Neural progenitor cell (in vitro differentiated cells): ENCODE measurements around the genes KRBOX5 and ITFG1.

DNA sequence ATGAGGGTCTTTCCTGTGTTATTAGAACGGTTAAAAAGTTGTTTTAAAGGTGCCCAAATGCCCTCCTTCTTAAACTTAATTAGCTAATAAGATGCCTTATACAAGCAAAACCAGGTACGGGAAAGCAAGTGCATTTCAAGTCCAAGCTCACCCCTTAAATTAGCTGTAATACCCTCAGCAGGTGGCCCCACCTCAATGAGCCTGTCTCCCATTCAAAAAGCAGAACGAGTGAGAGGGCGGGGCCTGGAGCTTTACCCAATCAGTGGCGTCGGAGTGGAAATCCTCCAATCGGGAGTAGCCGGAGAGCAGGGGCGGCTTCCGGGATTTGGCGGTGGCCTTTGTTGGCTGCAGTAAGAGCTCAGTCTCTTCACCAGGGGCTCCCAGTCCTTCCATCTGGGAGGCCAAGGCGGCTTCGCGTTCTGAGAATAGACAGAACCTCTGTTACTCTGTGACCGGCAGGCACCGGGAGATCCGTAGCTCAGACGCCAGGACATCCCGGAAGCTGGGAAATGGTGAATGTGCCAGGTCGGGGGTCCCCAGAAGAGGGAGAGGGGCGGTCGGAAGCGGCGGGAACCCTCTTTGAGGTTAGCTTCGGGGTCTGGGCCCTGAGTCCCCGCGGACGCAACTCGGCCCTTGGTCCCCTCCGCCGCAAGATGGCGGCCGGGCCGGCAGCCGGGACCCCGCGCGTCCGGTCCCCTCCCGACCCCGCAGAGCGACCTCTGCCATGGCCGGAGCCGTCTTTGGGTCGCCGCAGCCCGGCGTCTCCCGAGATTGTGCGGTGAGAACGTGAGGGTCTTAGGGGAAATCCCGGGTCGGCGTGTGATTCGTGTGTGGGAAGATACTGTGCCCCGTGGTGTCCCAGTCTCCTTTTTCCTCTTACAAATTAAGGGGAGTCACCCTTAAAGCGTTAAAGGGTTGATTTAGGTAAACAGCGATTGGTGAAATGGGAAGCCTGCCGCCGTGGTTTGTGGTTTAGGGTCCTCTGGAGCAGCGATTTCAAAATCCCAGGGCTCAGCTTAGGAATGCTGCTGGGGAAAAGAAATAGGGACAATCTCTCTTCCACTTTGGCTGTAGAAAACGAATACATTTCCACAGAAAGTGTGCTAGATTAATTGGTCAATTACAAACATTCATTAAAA is at the start of gene KRBOX5:
KRBOX5 (plus strand) TSS at position 321 of the 1,139 bp plus-strand sequence.
- RAMPAGE, long total RNA, result no peak

- RAMPAGE, long total RNA, result no peak
Measured at GRCh38 chr16:31880334-31881117, 6.9 kb downstream of the ZNF267 start.

GRCh38 chr16:31952370-31952569 is 78.7 kb downstream of the ZNF267 start:
- RAMPAGE, long total RNA, result no peak

DNA sequence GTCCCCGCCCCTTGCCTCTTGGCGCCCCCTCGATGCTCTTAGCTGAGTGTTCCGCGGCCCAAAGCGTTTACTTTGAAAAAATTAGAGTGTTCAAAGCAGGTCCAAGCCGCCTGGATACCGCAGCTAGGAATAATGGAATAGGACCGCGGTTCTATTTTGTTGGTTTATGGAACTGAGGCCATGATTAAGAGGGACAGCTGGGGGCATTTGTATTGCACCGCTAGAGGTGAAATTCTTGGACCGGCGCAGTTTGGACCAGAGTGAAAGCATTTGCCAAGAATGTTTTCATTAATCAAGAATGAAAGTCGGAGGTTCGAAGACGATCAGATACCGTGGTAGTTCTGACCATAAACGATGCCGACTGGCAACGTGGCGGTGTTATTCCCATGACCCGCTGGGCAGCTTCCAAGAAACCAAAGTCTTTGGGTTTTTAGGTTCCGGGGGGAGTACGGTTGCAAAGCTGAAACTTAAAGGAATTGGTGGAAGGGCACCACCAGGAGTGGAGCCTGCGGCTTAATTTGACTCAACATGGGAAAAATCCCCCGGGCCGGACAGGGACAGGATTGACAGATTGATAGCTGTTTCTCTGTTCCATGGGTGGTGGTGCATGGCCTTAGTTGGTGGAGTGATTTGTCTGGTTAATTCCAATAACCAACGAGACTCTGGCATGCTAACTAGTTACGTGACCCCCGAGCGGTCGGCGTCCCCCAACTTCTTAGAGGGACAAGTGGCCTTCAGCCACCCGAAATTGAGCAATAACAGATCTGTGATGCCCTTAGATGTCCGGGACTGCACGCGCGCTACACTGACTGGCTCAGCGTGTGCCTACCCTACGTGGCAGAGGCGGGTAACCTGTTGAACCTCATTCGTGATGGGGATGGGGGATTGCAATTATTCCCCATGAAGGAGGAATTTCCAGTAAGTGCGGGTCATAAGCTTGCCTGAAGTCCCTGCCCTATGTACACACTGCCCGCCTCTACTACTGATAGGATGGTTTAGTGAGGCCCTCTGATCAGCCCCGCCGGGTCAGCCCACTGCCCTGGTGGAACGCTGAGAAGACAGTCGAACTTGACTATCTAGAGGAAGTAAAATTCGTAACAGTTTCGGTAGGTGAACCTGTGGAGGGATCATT is 701.7 kb downstream of the TP53TG3F start:
- RAMPAGE, long total RNA, result no peak

DNA sequence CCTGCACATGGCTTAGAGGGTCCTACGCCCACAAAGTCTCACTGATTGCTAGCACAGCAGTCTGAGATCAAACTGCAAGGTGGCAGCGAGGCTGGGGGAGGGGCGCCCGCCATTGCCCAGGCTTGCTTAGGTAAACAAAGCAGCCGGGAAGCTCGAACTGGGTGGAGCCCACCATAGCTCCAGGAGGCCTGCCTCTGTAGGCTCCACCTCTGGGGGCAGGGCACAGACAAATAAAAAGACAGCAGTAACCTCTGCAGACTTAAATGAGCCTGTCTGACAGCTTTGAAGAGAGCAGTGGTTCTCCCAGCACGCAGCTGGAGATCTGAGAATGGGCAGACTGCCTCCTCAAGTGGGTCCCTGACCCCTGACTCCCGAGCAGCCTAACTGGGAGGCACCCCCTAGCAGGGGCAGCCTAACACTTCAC is 2009.6 kb downstream of the TP53TG3F start:
- RAMPAGE, long total RNA, result no peak

GRCh38 chr16:46629184-46629725 is 8.1 kb upstream of the SHCBP1 start:
- RAMPAGE, long total RNA, result no peak

- RAMPAGE, long total RNA, result no peak
Measured at GRCh38 chr16:46688154-46688976, 613 bp downstream of the VPS35 start.

DNA sequence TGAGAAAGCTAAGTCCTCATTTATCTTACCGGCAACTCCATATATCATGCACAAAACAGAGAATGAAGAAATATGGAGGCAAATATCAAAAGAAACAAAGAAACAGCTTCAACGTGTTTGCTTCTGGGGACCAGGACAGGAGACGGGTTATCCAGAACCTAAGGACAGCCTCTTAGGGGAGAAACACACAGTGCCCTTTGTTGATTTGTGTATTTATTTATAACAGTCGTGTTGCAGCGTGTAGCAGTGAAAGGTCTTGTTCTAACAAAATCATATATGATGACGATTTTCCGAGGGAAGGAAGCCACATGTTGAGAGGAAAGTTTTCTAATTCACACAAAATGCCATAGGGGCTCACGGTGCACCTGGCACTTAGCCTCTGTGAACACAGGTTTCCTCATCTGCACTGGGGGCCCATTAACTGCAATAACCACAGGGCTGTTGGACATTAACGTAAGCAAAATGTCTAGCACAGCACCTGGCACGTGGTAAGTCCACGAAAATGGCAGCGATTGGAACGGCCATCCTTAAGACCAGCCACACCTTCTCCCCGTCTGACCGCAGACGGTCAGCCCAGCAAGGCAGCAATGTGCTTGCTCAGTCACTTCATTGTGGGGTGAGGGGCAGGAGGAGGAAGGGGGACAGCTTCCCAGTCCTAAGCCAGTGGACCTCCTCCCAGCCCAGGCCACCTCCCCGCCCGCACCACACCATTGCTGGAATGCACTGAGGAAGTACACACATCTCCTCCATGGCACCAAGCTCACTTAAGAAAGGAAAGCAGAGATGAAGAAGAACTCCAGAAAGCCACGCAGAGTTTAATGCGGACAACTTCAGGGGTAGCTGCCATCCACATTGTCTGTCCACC is 8.4 kb upstream of the MYLK3 start:
- RAMPAGE, long total RNA, result no peak

DNA sequence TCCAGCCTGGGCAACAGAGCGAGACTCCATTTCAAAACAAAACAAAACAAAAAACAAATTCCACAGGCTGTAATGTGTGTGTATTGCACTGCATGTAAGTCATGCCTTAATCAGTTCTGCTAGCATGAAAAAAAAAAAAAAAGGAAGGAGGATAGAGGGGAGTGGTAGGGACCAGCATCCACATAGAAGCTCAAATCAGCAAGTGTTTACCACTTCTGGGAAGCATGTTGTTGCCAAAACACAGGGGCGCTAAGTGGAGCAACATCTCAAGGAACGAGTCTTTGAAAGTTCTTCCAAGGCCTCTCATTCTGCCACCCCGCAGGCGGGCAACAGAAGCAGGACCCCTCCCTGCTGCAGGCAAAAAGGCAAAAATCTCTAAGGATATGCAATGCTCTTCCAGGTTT is 13.6 kb upstream of the MYLK3 start:
- RAMPAGE, long total RNA, result no peak

DNA sequence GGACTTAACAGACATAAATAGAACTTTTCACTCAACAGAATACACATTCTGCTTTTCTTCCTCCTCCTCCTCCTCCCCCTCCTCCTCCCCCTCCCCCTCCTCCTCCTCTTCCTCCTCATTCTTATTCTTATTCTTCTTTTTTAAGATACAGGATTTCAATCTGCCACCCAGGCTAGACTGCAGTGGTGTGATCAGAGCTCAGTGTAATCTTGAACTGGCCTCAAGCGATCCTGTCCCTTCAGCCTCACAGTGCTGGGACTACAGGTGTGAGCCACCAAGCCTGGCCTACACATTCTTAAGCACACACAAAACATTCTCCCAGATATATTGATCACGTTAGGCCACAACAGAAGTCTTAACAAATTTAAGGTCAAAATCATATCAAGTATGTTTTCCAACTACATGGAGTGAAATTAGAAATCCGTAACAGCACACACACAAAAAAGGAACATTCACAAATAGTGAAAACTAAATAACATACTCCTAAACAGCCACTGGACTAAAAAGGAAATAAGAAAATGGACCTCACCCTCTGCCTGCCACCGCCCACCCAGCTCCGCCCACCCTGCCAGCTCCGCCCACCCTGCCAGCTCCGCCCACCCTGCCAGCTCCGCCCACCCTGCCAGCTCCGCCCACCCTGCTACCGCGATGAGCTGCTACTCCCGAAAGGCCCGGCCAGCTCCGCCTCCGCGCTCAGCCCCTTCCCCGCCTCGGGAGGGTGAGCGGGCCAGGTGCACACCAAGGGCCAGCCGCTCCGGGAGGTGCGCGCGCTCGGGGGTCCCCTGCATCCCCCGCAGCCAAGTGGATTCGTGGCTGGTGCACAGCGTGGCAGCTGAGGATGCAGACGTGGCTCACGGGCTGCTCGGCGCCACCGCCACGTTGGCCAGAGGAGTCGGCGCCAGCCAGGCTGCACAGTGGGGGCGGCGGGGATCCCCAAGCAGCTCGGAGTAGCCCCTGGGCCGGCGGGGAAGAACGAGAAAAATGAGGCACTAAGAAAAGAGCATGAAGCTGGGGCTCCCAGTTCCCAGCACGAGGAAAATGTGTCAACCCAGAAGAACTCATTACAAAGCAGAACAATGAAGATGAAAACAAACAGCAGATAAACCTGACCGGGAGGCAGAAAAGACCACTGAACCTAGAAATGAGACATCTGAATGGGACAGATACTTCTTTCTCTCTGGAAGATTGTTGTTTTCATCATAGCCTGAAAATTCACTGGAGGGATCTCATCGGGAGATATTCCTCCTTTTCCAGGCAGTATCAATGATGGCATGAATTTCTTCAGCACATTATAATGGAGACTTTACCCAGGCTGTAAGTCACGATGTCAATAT is 41.1 kb downstream of the C16orf87 start:
- RAMPAGE, long total RNA, result no peak

DNA sequence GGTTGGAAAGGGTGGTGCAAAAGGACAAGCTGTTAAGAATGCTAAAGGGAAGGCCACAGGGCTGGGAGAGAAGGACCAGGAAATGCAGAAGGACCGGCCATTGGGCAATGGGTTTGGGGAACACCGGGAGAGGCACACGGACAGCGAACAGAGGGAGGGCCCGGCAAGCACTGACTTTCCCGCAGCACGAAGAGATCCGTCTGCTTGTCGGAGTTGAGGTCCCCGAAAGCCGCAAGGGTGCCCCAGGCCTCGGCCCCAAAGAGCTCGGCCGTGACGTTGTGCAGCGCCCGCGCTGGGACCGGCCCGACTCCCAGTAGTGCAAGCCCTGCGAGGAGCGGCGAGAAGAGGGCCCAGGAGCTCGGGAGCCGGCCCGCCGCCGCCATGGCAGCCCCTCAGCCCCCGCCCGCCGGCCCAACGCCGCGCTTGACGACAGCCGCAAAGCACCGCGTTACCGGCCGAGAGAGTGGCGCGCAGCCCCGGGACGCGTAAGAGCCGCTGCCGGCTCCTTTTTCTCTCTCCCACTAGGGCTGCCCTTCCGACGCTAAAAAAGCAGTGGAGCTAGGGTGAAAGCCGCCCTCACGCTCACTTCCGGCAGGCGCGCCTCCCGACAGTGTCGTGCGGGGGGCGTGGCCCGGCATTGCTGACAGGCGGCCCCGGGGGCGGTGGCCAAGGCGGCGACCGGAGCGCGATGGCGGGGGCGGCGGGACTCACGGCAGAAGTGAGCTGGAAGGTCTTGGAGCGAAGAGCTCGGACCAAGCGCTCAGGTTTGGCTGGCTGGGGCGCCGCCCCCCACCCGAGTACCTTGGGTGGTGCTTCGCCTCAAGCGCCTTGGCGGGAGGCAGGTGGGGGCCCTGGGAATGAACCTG is at the start of gene ITFG1:
ITFG1 (minus strand) TSS at position 401 of the 866 bp plus-strand sequence.
- RAMPAGE, long total RNA, result no peak

DNA sequence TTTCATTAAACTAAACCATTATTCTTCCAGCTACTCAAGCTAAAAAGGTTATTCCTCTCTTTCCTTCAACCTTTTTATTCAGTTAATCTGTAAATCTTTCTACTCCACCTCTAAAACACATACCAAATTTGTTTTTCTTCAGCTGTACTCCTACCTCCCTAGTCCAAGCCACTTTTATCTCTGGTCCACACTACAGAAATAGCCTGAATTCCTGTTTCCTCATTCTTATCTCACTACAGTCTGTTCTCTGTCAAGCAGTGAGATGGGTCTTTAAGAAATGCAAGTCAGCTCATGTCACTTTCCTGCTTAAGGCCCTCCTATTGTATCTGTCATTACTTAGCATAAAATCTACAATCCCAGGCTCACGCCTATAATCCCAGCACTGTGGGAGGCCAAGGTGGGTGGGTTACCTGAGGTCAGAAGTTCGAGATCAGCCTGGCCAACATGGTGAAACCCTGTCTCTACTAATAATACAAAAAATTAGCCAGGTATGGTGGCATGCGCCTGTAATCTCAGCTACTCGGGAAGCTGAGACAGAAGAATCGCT is 7.0 kb downstream of the PHKB start:
- RAMPAGE, long total RNA, result no peak

- RAMPAGE, long total RNA, result no peak
Measured at GRCh38 chr16:48054924-48055256, 100.9 kb downstream of the ABCC12 start.

- RAMPAGE, long total RNA, result no peak
Measured at GRCh38 chr16:48339009-48340278, 45.8 kb downstream of the SIAH1 start.

GRCh38 chr16:48341571-48342127 is 43.6 kb downstream of the SIAH1 start:
- RAMPAGE, long total RNA, result no peak

GRCh38 chr16:48356901-48357572 is 28.2 kb downstream of the SIAH1 start:
- RAMPAGE, long total RNA, result no peak

DNA sequence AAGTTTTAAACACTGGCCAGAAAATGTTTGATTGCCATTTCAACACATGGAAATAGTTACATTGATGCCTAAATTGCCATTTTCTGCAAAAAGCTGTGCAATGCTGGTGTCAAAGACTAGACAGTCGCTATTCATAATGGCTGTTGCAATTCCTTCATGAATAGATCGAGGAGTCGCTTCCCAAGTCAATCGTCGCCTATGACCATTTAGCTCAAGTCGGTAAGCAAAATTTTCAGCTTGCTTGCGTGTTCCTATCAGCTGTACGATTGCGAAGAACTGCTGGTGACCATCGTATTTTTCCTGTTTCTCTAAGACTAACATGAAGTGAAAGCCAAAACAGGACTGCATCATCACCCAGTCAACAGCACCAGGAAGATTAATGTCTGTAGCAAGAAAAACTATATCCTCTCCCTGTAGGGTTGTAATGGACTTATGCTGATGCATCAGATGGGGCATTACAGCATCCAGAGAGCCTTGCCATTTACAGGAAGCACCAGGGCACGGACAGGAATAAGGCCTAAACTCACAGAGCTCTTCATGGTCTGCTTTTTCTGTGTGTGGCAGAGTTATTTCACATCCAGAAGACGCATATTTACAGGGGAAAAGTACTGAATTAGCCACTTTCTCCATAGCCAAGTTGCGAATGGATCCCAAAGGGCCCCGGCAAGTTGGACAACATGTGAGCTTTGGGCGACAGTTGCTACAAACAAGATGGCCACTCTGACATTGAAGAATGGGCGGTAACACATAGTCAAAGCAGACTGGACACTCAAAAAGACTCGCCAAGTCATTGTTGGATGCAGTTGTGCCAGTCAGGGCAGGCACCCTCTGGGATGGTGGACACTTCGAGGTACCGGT is 23.4 kb downstream of the SIAH1 start:
- RAMPAGE, long total RNA, result no peak

DNA sequence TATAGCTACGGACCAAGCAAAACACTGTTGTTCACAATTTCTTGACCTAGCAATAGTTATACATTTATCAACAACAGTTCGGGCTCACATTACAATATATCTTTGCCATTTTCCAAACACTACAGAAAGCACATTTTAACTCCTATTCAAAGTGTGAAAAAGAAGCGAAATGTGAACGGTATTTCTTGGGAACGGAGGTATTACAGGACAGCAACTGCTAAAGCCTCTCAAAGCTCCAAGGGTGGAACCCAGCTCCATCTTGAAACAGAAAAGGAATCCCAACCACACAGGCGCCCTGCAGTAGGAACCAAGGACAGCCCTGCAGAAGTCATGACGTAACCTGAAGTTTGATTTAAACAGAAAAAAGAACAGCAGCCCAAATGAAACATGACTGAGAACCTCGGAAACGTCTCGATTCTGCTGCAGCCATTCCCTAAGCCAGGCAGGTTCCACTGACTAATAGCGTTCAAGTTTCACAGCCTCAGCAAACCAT is 20.3 kb downstream of the SIAH1 start:
- RAMPAGE, long total RNA, result no peak

DNA sequence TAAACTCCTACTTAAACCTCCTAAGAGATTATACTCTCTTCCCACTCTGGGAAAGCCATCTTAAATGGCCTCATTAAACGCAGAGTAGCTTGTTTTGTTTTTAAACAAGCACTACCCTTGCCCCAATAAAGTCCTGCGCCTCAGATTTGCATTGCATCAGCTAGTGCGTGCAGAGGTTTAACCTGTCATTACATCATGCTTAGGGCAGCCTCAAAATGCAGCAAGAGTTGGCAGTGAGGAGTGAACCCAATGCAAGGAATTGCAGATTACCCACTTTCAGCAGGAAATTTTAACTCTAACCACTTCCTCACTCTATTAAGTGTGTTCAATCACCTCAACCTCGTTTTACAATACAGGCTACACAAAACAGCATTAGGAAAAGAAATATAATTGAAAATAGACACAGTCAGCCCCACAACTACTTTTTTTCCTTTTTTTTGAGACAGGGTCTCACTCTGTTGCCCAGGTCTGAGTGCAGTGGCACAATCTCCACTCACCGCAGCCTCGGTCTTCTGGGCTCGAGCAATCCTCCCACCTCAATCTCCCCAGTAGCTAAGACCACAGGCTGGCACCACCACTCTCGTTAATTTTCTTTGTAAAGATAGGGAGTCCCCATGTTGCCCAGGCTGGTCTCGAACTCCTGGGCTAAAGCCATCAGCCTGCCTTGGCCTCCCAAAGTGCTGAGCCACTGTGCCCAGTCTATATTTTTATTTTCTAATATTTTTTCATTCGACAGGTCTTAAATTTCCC is 18.6 kb downstream of the SIAH1 start:
- RAMPAGE, long total RNA, result no peak

GRCh38 chr16:48561535-48562200 is 48.3 kb downstream of the N4BP1 start:
- RAMPAGE, long total RNA, result no peak